ENCODE data around the gene KCNK3.

DNA sequence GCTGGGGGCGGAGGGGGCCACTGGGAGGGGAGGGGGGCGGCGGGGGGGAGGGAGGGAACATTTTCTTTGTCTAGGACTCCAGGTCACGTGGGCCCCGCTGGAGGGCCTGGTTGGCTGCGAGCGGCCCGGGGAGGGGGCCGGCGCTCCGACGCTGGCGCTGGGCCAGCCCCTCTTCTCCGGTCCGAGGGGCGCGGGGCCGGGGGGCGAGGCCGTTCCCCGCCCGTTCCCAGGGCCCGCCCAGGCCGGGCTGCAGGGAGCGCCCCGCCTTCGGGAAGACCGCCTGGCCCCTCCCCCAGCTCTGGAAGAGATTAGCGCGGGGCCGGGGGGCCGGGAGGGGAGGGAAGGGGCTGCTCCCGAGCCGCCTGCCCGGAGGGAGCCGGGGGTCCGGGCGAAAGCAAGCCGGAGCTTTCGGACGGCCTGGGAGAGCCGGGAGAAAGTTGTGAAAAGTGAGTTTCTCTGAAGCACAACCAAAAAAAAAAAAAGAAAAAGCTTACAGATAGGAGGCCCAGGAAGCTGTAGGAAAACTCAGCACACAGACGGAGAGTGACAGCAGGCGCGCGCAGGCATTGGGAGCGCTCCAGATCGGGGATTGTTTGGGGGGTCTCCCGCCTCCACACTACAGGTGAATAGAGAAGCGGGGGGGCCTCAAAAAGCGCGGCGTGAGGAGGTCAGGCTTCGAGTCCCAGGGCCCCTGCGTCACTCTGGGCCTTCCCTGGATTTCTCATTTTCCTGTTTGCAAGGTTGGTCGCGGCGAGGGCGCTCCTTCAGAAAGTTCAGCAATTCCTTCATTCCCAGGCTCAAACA is 84.1 kb upstream of the POMC start:
- PRO-cap = bidirectional peak, plus-strand start at position 176 of the sequence, minus-strand start at position 108 of the sequence

- PRO-cap = no peak
Measured at GRCh38 chr2:25313964-25314263, 27.8 kb downstream of the DNMT3A start.

GRCh38 chr2:25324884-25325397 is 16.8 kb downstream of the DNMT3A start:
- PRO-cap = no peak

GRCh38 chr2:25340093-25340972 is 1.4 kb downstream of the DNMT3A start:
- PRO-cap = unidirectional peak, plus-strand start at chr2:25340906

GRCh38 chr2:25361899-25362508 is 20.3 kb upstream of the DNMT3A start:
- PRO-cap = bidirectional peak, plus-strand start at chr2:25362216, minus-strand start at chr2:25362050

- PRO-cap = bidirectional peak, plus-strand start at chr2:25522442, minus-strand start at chr2:25522287
Measured at GRCh38 chr2:25522075-25522685, 151.2 kb downstream of the DTNB start.

DNA sequence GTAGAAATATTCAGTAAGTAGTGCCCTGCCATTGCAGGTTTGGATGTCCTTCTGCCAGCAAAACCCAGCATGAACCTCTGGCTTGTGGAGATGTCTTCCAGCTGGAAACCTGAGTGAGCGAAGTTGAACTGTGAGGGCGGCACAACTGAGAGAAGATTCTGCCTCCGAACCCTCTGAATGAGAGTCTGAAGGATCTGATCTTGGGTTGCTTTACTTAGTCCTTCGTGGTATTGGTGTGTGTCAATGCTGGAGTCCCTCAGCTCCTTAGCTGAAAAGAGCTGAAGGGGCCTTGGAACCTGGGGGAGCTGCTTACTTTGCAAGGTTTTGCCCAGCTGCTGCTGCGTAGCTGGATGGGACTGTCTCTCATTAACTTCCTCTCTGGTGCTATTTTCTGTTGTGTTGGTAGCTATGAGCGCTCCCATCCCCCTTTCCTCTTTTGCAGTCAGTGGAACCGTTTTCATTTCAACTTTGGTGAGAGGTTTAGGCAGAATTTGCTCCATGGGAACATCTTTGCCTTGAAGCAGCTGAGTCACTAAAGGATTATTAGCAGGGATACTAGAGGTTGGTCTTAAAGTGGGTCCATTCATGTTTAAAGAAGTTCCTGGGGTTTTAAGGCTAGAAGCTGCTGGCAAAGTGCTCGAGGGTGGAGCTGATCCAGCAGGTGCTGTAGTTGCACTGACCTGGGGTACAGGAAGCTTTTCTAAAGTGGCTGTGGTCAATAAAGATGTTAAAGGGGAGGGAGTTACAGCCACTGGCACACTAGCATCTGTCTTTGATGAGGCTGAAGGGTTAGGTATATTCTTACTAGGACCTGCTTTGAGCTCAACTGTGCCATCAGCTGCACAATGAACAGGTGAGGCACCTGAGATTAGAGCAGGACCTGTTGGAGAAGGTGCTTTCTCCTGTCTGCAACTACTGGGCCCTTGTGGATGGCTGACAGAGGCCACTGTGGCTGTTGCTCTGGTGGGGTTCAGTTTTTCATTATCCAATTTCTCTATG is 69.9 kb upstream of the DTNB start:
- PRO-cap = no peak

DNA sequence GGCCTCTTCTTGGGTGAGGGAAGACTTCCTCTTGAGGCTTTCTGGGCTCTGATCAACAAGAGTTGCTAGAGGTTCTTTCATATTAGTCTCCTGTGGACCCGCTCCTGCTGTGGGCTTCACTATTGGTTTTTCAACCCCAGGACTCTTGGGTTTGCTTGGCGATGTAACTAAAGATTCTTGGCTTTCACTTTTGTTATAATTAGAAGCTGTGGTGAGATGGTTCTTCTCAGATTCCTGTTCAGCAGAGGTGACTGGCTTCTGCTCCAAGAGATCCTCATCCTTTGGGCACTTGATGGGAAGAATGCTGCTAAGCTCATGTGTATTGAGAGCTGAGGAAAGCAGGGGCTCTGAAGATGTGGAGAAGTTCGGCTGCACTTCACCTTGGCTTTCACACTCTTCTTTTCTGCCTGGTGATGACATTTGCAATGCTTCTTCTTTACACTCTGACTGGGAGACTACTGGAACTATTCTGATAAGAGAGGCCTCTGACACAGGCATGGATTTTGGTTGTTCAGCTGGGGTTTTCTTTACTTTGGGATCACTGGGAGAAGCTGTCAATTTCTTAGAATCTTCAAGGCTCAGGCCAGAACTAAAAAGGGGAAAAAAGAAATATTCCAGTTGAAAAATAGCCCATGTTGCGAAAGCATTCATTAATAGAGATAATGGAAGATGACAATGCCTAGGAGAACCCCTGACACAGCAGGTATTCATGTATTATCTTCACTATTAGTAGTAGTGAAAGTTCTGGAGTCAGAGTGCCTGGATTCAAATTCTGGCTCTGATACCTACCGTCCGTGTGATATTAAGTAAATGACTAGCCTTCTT is 76.7 kb upstream of the DTNB start:
- PRO-cap = no peak

GRCh38 chr2:25810121-25810984 is 67.9 kb downstream of the ASXL2 start:
- PRO-cap = no peak

GRCh38 chr2:26068280-26069276 is 34.7 kb downstream of the RAB10 start:
- PRO-cap = no peak

DNA sequence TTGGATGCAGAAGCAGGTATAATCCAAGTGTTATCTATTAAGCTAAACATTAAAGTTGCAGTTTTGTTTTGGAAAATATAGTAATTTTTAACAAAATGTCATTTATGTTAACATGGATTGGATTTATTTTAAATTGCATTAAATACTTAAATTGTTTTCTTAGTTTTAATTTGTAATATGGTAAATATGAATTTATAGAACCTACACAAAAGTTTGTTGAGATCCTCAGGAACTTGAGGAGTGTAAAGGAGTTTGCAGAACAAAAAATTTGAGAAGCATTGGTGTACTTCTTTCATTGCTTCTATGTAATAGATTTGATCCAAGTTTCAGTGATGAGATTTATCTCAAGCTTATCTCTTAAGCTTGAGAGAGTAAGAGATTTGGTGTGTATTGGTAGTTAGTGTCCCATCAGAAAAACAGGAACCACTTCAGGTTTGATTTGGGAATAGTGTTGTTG is 38.9 kb downstream of the RAB10 start:
- PRO-cap = no peak

DNA sequence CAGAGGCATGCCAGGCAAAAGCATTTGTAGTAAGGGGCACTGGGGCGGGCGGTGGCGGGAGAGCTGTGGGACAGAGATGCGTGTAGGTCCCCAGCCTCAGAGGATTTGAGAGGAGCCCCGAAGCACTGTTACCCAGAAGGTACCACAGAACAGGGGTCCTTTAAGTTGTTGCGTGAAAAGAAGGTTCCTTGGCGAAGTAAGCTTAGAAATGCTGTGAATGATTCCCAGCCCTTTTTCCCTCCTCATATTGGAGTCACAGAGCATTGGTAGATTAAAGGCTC is 12.5 kb downstream of the GAREM2 start:
- PRO-cap = no peak

- PRO-cap = bidirectional peak, plus-strand start at chr2:26244369, minus-strand start at chr2:26244280
Measured at GRCh38 chr2:26243518-26244534, 606 bp downstream of the HADHA start.

- PRO-cap = no peak
Measured at GRCh38 chr2:26355436-26356074, 9.0 kb upstream of the ADGRF3 start.

DNA sequence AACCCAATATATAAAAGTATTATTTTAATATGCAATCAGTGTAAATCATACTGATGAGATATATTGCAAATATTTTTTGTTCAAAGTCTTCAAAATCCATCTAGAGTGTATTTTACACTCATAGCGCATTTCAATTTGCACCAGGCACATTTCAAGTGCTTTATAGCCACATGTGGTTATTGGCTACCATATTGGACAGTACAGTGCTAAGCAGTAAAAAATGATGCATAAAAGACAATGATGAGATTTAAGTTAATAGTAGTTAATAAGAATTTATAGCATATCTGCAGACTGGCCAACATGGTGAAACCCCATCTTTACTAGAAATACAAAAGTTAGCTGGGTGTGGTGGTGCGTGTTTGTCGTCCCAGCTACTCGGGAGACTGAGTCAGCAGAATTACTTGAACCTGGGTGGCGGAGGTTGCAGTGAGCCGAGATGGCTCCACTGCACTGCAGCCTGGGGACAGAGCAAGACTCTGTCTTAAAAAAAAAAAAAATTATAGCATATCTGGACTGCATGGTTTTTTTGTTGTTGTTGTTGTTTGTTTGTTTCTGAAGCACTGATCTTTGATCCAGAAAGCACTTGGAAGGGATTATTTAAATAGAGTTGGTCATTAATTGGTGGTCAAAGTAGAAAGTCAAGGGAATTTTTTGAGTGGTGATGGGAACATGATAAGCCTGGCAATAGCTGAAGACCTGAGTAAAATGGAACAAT is 9.8 kb downstream of the DRC1 start:
- PRO-cap = no peak

GRCh38 chr2:26692599-26693237 is at the start of gene KCNK3:
Gene KCNK3 (plus strand): TSS chr2:26692722.
- PRO-cap = no peak

GRCh38 chr2:26721608-26722256 is 29.2 kb downstream of the KCNK3 start:
- PRO-cap = no peak

DNA sequence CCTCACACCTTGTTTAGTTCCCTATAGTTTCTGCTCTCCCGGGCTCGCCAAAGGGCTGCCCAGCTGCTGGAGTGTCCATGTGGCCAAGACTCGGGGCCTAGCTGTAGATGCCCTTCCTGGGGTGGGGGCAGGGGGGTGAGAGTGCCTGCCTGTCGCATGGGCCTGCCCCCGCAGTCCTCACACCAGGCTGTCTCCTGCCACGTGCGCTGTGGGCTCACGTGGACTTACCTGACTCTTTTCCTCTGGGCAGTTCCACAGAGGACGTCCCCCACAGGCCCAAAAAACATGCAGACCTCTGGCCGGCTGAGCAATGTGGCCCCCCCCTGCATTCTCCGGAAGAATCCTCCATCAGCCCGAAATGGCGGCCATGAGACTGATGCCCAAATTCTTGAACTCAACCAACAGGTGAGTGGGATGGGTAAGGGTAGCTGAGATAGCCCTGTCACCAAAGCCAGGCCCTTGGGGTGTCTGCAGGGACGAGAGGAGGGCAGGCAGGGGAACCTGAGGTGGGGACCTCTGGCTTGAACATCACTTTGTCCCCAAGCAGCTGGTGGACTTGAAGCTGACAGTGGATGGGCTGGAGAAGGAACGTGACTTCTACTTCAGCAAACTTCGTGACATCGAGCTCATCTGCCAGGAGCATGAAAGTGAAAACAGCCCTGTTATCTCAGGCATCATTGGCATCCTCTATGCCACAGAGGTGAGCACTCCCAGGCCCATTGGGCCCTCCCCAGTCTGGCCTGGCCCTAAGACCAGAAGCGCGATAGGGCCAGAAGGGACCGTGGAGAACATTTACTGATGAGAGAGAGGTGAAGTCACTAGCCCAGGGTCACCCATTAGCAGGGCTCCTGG is 7.2 kb upstream of the TMEM214 start:
- PRO-cap = no peak

GRCh38 chr2:27096985-27097532 is 10.5 kb downstream of the KHK start:
- PRO-cap = no peak

DNA sequence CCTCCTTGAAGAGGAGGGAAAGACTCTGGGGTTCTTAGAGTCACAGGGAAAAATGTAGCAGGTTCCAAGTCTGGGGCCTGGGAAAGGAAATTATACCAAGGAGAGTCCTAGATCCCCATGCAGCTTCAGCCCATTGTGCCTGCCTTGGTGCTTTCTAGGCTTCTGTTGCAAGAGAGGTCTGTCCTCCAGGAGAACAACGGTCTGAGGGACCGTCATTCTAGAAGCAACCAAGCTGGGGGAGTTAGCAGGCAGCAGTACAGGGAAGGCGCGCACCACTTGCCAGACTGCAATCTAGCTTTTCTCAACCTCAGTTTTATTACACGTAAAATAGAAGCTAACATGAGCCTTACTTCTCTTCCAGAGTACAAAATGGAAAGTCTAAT is 1.8 kb downstream of the TCF23 start:
- PRO-cap = no peak